Foreskin keratinocyte (primary cell): ENCODE measurements around the gene NOB1.

GRCh38 chr16:69629139-69629759 lies 63.5 kb downstream of the NFAT5 start:
- RAMPAGE, total RNA = no peak

GRCh38 chr16:69689706-69690316 lies 36.5 kb downstream of the NQO1 start:
- RAMPAGE, total RNA = no peak

GRCh38 chr16:69754386-69755342 lies at the start of gene NOB1:
Gene NOB1, minus strand, starts transcription at chr16:69754926.
- RAMPAGE, total RNA = start-site peak on the minus strand at chr16:69754919-69754929, 233 and 522 reads in 2 replicates

- RAMPAGE, total RNA = no peak
These were observed 3.1 kb upstream of the NOB1 start for GRCh38 chr16:69757812-69758300.

- RAMPAGE, total RNA = no peak
These were observed 2.0 kb downstream of the WWP2 start for GRCh38 chr16:69764174-69764502.

- RAMPAGE, total RNA = no peak
These were observed 60.1 kb downstream of the WWP2 start for GRCh38 chr16:69822256-69822708.

DNA sequence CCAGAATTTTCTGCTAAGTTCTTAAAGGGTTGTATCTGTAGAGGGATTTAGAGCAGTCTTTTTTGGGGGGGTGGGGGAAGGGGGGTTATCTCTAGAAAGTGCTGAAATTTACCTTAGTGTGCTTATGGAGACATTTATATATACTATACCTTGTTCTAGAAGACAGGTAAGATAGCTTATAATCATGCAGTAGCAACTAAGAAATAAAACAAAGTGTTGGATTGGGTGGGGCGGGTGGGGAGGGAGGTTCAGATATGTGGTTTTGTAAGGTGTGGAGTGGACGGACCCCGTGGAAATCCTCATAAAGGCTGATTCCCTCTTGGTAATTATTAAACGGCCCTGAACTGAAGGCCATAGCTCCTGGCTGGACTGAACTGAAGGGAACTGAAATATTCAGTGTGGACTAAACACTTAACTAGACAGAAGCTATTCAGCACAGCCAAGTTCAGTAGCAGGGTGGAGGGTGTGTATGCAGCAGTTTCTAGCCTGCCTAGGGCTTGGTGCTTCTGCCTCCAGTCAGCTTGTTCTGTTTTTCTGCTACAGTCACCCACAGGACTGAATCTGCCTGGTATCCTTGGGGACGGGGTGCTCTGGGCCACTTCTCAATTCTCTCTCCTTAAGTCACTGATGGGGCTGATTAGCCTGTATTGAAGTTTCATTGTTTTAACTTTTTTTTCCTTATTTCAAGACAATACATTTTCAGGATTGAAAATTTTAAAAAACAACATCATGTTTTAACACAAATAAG lies 77.0 kb downstream of the WWP2 start:
- RAMPAGE, total RNA = no peak

GRCh38 chr16:69839967-69840638 lies 78.0 kb downstream of the WWP2 start:
- RAMPAGE, total RNA = no peak

GRCh38 chr16:69840666-69841022 lies 78.5 kb downstream of the WWP2 start:
- RAMPAGE, total RNA = no peak

GRCh38 chr16:70188490-70189017 lies 15.0 kb downstream of the CLEC18C start:
- RAMPAGE, total RNA = no peak

- RAMPAGE, total RNA = no peak
These were observed 35.3 kb downstream of the DDX19A start for GRCh38 chr16:70381902-70382518.

- RAMPAGE, total RNA = no peak
These were observed 35.1 kb downstream of the ST3GAL2 start for GRCh38 chr16:70403793-70404304.

DNA sequence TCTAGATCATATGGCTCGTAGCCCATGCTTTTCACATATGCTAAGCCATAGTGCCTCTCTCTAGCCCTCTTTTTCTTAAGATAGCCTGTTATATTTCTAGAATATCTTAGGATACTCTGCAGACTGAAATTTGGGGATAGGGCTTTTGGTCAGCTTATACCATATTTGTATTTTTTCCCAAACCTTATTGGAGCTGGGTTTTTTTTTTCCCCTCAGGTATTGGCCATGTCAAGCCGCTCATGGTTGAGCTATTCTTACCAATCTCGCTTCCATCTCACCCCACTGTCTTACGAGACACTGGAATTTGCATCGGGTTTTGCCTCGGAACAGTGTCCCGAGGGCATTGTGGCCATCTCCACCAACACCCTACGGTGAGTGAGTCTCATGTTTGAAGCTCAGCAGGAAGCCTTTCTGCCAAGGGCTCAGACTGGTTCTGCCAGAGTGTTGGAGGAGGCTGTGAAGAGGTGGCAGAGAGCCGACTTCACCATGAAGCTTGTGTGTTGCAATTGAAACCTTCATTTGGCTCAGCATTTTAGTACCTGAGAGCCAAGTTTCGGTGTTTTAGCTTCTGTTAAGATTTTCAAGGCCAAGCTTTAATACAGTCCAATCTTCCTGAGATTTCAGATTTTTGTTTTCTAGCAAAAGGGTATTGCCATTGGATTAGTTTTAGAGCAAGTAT lies 37.9 kb downstream of the SF3B3 start:
- RAMPAGE, total RNA = no peak

DNA sequence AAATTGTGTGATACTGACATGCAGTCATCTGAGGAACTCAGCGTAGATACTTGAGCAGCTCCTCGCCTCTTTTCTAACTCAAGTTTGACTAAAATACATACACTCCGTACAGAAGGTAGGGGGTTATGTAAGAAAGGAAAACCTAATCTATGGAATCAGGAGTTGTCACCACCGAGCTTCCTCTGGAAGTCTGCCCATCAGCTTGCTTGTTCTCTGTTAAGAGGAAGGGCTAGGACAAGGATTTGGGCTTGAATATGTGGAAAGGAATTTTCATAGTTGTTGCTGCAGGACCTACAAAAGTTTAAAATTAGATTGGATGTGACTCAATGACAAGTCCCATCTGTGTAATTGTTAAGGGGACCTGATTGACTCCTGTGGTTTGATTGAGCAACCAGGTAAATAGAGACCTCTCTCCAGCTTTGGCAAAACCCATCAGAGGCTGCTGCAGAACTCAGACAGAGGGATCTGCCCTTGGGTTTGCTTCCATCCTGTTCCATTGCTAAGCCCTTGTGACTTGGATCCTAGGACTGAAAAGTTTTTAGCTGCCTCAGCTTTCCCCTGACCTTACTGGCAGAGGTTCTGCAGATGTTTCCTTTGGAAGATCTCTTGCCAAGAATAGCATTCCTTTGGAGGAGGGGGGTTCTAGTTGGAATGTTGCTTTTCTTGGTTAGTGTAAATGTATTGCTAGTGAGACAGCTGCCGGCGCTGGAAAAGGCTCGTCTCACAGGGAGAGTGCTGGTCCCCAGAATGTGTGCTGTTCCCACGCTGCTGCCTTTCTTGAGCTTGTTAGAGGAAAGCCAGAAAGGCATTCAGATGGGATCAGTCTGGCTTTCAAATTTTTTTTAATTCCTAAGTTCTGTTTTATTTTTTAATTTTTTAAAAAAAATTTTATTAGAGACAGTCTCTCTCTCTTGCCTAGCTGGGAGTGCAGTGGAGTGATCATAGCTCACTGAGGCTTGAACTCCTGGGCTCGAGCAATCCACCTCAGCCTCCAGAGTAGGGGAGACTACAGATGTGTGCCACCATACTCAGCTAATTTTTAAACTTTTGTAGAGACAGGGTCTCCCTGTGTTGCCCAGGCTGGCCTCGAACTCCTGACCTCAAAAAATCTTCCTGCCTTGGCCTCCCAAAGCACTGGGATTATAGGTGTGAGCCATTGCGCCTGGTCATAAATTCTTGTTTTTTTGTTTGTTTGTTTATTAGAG lies 50.1 kb downstream of the SF3B3 start:
- RAMPAGE, total RNA = no peak

GRCh38 chr16:70579441-70580247 lies 56.0 kb downstream of the SF3B3 start:
- RAMPAGE, total RNA = no peak

GRCh38 chr16:70602916-70603115 lies 43.5 kb upstream of the IL34 start:
- RAMPAGE, total RNA = no peak

- RAMPAGE, total RNA = no peak
These were observed 36.2 kb upstream of the IL34 start for GRCh38 chr16:70610122-70610600.

GRCh38 chr16:70647501-70647773 lies 1.1 kb downstream of the IL34 start:
- RAMPAGE, total RNA = no peak

GRCh38 chr16:70682674-70683453 lies 3.0 kb downstream of the MTSS2 start:
- RAMPAGE, total RNA = no peak

GRCh38 chr16:70684953-70685484 lies 834 bp downstream of the MTSS2 start:
- RAMPAGE, total RNA = no peak